Epithelial cell of esophagus (primary cell): ENCODE data around the genes TMC7 and GDE1.

DNA sequence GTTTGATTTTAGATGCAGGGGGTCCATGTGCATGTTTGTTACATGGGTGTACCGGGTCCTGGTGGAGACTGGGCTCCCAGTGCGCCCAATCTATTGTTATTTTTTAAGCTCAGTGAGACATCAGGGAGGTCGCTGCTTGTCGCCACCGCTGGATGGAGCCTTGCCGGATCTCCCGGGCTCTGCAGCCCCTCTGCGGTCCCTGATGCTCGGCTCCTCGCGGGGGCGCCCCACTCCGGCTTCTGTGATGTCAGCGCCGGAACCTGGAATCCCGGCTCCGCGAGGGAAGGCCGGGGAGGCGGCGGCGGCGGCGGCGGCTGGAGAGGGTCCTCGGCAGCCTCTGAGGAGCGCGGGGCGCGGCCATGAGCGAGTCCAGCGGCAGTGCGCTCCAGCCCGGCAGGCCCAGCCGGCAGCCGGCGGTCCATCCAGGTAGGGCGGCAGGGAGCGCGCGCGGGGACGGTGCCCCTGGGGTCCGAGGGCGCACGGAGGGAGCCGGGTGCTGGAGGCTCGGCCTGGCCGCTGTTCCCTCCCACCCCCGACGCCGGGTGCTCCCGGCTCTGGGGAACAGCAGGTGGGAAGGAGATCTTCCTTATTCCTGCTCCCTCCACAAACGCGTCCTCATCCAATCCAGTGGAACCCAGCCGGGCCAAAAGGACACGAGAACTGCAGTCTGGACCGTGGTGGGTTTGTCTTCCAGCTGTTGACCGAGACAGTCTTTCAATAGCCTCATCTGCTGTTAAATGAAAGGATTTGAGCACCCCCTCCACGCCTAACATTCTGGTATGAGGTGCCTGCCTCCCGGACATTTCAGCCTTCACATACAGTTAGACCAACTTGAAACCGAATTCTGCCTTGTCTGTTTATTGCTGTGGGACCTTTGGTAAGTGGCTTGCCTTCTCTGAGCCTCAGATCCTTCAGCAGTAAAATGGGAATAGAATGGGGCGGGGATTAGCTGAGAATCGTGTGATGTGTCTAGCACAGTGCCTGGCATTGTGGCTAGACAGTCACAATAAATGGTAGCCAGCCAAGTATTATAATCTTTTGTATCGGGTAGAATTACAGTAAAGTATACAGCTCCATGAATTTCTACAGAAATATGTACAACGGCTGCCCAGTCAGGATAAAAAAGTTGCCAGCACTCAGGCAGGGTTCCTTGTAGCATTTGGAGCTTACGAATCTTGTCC lies at the start of gene TMC7:
Gene TMC7 (plus strand): TSS at position 230 of the 1,181 bp plus-strand sequence.
- RRBS, result 2% methylated on average over 25 of the region's 67 CpGs

GRCh38 chr16:19168816-19169223 lies 780 bp downstream of the SYT17 start:
- RRBS, result 4% methylated on average over 6 of the region's 27 CpGs

GRCh38 chr16:19210479-19211420 lies 42.7 kb downstream of the SYT17 start:
- RRBS, result 33% methylated on average over 1 of the region's 17 CpGs

- RRBS, result no CpG with 5 or more reads among the region's 5 CpGs
Observed at GRCh38 chr16:19240325-19240625, 45.3 kb upstream of the CLEC19A start.

GRCh38 chr16:19284088-19284685 lies 1.3 kb upstream of the CLEC19A start:
- RRBS, result no CpG with 5 or more reads among the region's 2 CpGs

- RRBS, result 2% methylated on average over 13 of the region's 66 CpGs
Observed at GRCh38 chr16:19521301-19522345, at the start of gene GDE1. Gene GDE1, minus strand, starts transcription at chr16:19522098.

DNA sequence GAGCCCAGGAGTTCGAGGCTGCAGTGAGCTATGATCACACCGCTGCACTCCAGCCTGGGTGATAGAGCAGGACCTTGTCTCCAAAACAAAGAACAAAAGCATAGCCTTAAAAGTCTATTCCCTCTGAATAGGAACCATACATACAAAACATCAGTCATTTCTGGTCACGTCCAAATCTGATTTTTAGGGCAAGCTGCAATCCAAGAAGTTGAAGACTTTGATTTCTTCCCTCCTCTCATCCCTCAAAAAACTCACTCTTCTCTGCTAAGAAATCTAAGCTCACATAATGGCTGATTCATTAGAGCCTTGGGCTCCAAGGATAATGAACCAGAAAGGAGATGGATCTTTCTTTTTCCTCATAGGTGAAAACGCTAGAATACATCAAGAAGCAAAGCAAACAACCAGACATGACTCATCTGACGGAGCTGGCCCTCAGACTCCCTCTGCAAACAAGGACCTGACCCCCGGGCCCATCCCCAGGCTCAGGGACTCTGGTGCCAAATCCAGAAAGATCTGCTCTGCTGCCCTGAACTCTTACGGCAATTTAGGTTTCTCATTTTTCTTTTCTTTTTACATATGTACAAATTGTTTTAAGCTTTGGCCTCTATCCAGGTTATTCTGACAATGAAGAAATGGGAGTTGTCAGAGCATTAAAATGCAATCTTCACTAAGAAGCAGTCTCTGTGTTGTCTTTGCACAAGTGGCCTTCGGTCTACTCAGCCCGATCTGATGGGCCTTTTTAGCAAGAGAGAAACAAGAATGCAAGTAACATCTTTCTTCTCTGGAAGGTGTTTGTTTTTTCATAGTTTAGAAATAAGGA lies 17.8 kb downstream of the KNOP1 start:
- RRBS, result no CpG with 5 or more reads among the region's 9 CpGs

DNA sequence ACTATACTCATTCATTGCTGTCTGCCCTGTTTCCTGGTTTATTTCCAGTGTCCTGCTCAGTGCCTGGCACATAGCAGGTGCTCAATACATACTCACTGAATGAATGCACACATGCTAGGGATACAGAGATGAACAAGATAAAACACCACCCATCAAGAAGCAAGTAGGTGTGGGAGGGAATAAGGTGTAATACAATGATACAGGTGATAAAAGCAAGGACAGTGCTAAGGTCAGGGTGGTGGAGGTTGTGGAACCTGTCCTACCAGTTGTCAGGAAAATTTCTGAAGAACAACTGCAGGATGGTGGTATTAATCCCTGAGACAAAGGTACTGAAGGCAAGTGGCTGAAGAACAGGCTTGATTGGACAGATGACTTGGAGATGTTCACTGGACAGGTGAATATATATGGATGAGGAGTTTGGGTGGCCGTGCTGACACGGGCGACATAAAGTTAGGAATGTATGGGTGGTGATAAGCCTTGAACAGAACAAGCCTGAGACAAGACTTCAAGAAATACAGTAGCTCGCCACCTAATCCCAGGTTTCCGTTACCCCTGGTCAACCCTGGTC lies 1.8 kb downstream of the KNOP1 start:
- RRBS, result no CpG with 5 or more reads among the region's 5 CpGs

- RRBS, result no CpG with 5 or more reads among the region's 6 CpGs
Observed at GRCh38 chr16:19766001-19766608, 48.0 kb downstream of the IQCK start.

DNA sequence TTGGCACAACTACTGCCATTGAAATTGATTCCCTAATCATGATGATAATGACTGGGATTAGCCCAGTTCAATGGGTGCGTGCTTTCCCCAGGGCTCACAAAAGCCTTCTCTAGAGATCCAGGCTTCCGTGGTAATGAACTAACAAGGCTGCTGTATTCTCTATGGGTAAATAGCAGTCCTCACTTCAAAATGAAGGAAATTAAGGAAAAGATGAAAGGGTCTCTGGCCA lies 67.4 kb downstream of the GPRC5B start:
- RRBS, result no CpG with 5 or more reads among the region's 2 CpGs

DNA sequence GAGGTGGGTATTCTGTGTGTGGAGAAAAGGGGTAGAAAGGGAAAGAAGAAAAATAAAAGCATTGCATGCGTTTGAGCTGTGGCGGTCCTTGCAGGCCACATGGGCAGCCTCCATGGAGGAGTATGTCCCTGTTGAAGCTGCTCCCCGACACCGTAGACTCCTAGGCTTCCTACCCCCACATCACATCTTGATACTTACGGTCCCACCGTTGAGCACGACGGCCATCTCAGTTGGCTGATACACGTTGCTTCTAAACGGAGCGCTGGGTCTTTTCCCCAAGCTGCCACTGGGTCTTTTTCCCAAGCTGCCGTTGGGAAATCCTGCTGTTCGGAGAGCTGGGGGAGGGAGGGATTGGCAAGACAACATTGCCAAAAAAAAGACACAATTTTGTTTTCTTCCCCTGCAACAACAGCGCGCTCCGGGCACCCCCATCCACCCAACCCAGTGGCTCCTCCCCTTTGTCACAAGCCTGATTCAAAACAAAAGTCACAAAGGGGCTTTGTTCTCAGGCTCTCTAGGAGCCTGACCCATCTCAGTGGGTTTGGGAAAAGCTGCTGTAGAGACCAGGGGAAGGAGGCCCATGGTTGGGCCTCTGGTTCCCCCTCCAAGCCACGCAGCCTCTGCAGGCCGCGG lies 22.9 kb downstream of the GPRC5B start:
- RRBS, result no CpG with 5 or more reads among the region's 19 CpGs

DNA sequence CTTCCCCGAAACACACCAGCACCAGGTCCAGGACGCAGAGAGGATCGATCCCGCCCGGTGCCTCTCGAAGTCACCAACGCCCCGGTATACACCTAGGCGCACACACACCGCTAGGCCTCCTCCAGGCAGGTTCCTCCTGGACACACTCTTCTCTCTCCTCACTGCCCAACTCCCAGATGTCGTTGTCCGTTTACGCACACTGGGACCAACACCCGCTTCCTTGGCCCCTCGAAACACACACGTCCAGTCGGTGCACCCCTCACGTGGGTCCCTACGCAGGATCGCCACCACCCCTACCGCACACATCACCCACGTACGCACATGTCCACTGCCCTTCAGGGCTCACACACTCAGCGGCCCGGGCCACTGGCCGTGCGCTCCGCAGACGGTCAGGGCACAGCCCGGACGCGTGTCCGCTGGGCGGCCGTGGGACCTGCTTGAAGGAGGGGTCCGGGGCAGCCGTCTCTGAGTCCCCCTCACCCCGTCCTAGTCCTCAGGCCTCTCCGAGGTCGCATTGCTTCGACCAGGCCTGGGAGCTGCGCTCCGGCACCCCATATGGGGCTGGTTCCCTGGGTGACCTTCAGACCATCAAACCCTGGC lies 741 bp upstream of the GPRC5B start:
- RRBS, result 59% methylated on average over 18 of the region's 43 CpGs

DNA sequence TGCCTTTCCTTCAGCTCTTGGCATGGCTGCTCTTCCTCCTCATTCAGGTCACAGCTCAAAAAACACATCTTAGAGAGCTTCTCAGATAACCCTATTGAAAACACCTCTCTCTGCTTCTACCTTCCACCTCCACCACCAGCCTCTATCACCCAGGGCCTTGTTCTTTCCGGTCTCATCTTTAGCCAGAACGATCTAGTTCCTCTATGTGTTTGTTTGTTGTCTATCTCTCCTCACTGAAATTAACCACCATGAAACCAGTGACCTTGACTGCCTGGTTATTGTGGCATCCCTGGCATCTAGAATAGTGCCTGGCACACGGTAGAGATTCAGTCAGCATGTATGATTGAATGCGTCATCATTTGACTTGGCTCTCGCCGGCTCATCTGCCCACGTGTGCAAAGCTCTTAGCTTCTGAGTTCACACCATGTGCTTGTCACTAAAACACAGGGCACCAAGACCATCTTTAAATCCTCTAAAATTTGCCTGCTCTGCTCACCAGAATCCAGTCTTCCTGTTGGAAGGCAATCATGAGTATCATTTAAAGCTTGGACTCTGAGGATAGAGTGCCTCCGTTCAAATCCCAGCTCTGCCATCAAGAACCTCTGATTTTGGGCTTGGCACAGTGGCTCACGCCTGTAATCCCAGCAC lies 12.6 kb downstream of the CRYM start:
- RRBS, result no CpG with 5 or more reads among the region's 9 CpGs

DNA sequence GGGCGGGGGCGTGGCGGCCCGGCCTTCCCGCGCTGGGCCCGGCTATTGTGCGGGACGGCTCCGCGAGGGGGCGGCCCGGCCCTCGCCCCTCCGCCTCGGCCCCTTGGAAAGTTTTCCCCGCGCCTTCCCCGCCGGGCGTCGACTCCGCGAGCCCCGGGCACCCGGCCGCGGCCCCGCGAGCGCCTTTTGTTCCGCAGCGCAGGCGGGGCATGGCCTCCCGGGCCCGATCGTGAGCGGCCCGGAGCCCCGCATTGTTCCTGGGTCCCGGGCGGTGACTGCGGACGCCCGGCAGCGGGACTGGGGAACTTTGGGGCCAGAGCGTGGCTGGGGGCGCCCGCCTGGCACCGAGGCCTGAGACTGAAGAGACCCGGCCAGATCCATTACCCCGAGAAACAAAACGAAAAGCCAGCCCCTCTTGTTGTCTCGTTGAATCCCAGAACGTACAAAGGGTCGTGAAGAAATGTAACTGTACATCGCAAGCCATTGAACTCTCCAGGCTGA lies 594 bp downstream of the METTL9 start:
- RRBS, result 2% methylated on average over 30 of the region's 57 CpGs

DNA sequence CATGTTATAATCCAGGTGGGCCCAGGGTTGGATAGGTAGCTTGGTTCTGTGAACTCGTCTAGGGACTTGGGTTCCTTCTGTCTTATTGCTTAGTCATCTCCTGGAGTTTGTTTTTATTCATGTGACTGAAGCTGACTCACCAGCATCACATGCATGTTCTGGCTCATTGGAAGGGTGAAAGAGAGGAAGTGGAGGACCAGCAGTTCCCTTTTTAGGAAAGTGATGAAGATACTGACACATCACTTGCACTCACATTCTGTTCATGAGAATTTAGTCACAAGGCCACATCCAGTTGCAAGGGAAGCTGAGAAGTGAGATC lies 67.1 kb downstream of the NPIPB4 start:
- RRBS, result no CpG with 5 or more reads among the region's 1 CpG

DNA sequence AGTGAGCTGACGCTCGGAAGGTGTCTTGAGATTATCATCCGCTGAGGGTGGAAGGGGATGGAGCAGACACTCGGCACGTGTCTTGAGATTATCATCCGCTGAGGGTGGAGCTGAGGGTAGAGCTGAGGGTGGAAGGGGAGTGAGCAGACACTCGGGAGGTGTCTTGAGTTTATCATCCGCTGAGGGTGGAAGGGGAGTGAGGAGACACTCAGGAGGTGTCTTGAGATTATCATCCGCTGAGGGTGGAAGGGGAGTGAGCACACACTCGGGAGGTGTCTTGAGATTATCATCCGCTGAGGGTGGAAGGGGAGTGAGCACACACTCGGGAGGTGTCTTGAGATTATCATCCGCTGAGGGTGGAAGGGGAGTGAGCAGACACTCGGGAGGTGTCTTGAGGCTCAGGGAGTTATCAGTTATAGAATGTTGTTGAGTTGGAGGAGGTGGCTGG lies 20.3 kb downstream of the NPIPB4 start:
- RRBS, result no CpG with 5 or more reads among the region's 14 CpGs

- RRBS, result no CpG with 5 or more reads among the region's 5 CpGs
Observed at GRCh38 chr16:21978912-21979373, 22.0 kb downstream of the PDZD9 start.

DNA sequence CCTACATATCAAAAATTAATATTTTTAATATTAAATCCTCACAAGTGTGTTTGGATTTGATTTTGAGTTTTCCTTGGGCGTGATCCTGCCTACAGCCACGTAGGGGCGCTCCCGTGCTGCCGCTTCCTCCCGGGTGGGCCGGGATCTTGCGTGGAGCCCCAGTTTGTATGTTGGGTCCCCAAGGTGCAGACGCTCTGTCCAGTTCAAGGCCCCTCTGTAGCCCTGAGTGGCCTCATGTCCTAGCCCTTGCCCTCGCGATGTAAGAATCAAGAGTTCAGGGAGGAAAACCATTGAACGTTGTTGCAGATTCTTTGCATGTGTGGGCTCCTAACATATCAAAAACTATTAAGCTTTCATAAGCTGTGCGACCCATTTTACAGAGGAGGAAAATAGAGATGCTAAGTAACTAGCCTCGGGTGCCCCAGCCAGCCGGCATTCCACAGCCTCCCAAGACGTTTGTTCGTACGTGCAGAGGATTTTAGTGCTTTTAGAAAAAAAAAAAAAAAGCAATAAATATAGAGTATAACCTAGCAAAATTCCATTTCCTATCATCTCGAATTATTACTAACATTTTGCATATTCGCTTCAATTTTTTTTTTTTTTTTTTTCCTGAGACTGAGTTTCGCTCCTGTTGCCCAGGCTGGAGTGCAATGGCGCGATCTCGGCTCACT lies 10.0 kb upstream of the EEF2K start:
- RRBS, result no CpG with 5 or more reads among the region's 24 CpGs

- RRBS, result 2% methylated on average over 20 of the region's 72 CpGs
Observed at GRCh38 chr16:22206406-22207479, 665 bp downstream of the EEF2K start.

- RRBS, result 2% methylated on average over 8 of the region's 59 CpGs
Observed at GRCh38 chr16:22297683-22298919, 892 bp downstream of the POLR3E start.